REH cell (cell line): Measurements from ENCODE around the genes A4GNT and MRAS.

DNA sequence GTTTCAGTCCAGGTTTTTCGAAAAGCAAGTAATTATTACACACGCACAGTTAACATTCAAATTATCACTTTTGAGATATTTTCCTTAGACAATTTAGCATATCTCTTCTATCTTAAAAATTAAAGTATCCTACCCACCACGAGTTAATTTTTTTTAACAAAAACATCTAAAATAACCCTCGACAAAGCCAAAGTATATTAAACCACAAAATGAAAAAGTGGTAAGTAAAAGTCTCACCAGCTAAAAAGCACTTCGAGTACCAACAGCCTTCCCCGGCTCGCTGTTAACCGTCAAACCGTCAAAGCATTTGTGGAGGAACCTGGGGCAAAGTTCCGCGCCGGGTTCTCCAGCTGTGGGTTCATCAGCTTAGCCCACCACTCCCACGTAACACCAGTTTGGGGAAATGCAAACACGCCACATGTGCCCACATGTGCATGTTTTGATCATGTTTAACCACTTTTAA lies 1.9 kb downstream of the MSL2 start:
- PRO-cap: bidirectional peak, plus-strand start outside the sequence, minus-strand start at position 309 of the sequence

DNA sequence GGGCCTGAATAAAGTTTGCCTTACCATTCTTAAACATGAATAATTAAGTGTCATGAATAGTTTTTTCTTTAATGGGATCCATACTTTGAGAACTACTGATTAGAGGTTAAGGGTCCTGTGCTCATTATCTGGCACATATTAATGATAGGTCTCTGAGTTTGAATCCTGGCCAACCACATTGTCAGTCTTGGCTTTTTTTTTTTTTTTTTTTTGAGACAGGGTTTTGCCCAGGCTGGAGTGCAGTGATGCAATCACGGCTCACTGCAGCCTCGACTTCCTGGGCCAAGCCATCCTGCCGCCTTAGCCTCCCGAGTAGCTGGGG lies 667 bp upstream of the PCCB start:
- PRO-cap: unidirectional peak, plus-strand start at position 261 of the sequence

- PRO-cap: no peak
Observed at GRCh38 chr3:136277460-136278198, 27.5 kb downstream of the PCCB start.

- PRO-cap: no peak
Observed at GRCh38 chr3:136730376-136731865, 21.3 kb downstream of the STAG1 start.

DNA sequence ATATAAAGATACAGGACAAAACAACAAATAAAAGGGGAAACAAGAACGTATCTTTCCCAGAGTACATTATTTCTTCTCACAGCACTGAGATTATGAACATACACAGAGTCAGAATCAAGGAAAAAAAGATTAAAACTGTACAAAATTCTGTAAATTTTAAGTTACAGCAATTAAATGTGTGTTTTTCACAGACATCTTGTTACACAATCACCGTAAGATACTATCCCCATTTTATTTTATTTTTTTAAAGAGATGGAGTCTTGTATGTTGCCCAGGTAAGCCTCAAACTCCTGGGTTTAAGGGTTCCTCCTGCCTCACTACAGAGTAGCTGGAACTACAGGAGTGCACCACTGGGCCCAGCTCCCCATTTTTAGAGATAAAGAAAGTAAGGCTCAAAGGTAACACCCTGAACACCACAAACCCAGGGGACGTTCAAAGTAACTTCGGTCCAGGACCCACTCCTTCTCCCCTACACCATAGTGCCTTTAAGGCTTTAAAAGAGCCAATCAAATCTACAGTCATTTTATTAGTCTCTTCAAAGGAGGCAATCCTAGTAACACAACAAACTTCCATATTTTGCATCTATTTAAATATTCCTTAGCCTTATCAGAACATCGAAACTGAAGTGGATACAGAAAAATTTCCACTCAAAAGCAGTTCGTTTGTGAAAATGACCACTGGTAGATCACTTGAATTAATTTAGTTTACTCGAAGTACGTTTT lies 2.1 kb downstream of the STAG1 start:
- PRO-cap: unidirectional peak, plus-strand start at position 317 of the sequence; bidirectional peak, plus-strand start at position 416 of the sequence, minus-strand start at position 378 of the sequence; bidirectional peak, plus-strand start at position 526 of the sequence, minus-strand start at position 495 of the sequence

GRCh38 chr3:136852168-136852473 lies 9.9 kb upstream of the NCK1 start:
- PRO-cap: no peak

GRCh38 chr3:136932262-136932822 lies 25.4 kb upstream of the IL20RB start:
- PRO-cap: no peak

DNA sequence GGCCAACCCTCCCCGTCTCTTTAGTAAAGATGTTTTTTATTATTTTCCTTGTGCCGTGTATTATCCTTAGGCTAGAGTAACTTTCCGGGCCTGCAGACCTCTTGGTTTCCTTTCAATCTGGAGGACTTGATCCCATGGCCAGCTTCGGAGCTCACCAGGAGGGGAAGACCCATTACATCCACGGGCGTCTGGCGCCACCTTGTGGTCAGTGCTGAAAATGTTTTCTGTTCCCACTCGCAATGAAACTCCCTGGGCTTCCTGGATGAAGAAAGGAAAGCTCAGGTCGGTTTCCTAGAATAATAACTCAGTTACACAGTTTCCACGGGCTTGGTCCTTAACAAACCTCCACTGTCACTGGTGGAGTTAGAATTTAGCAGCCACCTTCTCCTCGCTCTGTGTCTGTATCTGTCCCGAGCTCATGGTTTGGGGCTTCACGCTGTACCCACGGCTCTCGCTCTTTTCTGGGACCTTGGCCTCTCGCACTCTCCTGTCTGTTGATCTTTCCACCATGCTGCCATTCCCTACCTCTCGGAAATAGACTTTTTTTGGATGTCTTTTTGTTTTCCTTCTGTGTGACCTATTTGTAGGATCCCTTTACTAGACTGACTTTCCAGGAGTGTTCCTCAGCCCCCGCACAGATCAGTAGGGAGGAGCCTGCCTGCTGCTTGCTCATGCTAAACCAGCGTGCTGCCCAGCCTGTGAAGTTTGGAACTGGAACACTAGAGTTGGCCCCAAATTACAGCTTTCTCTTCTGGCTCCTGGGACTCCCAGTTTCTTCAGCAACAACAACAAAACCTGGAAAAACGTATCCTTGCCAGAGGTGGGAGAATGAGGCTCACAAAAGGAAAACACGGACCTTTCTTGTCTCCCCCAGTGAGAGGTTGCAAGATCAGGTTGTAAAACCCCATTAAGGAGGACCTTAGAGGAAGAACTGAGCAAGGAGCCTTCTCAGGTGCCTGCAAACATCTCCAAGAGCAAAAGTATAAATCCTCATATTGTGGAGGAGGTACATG lies 56.4 kb downstream of the IL20RB start:
- PRO-cap: no peak

DNA sequence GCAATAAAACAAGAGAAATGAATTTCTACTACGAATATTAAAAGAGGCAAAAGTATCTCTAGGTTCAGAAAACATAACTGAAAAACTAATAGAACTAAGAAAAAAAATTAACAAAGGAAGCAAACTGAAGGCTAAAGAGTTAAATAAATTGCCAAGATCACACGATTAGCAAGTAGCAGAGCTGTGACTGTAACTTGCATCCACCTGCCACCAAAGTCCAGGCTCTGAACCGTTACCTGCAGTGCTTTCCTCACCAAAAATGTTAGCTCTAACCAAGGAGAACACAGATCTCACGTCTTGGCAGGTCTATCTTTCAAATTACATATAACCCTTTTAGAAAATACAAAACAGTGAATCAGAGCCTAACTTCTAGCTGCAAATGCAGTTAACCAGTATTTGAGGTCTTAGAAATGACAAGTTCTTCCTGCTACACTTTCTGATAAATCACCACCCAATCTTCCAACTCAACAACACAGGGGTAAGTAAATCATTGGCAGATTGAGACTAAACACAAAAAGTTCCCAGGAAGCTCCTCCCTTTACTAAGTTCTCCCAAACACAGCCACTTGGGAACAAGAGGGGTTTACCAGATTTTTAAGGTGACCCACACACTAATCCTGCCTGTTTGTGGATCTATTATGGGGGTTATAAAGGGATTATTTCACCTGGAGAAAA lies at the start of gene A4GNT:
TSS of gene A4GNT (minus strand) at position 415 of the 674 bp plus-strand sequence.
- PRO-cap: no peak

DNA sequence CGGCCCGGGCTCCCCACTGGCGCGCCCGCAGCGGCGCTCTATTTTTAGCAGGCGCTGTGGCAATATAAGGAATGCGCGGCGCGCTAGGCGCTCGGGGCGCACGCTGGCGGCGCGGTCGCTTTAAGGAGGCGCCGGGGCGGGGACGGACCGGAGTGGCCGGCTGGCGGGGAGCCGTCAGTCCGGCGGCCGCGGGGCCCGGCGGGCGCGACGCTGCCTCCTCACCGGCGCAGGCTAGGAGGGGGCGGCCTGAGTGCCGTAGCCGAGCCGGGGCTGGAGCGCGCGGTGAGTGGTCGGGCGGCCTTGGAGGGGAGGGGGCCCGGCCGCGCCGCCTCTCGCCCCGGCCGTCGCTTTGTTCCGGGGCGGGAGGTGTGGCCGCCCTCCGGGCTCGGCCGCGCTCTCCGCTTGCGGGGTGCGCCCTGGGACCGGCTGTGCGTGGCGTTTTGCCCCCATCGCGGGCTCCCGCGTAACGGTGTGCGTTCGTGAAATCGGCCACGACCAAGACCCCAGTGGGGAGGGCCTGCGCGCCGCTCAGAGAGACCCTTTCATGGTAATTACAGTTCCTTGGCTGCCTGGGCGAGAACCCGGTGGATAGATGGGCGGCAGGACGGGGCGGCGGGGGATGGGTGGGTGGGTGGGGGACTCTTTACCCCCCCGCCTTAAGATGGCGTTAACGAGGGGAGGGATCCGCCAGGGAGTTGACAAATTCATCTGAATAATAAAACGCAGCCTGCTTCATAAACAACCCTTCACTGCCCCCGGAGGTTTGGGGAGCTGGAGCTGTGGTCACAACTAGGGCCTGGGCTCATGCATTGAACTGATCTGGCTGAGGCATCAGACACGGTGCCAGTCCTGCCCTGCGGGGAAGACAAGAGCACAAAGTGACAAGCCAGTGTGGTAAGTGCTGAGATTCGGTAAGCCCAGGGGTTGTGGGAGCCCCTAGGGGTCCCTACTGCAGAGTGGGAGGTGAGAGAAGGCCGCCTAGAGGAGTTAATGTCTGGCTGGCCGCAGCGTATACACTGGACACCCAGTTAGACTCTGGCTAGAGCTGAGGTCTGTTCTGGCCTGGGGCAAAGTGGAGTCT lies at the start of gene MRAS:
TSS of gene MRAS (plus strand) at position 94 of the 1,081 bp plus-strand sequence.
- PRO-cap: no peak

DNA sequence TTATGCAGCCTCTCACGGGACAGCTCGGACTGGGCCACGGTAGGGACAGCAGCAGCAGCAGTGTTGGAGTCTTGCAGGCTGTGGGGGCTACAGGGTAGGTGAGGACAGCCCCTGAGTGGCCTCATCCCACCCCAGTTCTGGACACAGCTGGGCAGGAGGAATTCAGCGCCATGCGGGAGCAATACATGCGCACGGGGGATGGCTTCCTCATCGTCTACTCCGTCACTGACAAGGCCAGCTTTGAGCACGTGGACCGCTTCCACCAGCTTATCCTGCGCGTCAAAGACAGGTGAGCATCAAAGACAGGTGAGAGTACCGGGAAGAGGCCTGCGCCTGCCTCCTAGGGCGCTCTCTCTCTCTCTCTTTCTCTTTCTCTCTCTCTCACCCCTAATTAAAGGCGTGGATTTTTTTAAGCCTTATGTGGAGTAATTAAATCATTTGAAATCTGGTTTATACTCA lies 37.2 kb upstream of the ESYT3 start:
- PRO-cap: no peak

GRCh38 chr3:138435343-138436304 lies 1.2 kb downstream of the ESYT3 start:
- PRO-cap: no peak

DNA sequence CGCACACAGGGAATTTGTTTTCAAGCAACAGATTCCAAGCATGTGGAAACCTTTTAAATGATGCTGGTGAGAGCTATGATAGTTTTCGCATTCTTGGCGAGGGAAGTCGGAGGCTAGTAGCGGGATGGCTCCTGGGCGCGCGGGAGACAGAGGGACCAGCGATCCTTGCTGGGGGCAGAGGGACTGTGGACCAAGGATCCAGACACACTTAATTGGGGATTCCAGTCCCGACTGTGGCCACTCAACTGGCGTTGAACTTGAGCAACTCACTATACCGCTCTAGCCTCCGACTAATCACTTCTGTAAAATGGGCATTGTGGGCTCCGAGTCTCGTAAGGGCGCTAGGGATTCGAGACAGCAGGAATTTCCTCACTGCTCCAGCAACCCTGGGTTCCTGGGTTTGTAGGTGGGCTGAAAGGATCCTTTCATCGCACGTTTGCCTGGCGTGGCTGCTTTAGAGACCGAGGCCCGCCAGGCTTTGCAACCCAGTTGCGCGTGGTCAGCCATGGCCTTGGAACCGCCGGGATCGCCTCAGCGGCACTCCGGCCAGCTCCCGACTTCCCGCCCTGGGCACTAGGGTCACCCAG lies 10.2 kb downstream of the FOXL2 start:
- PRO-cap: no peak

GRCh38 chr3:138939239-138940377 lies 7.3 kb downstream of the FOXL2 start:
- PRO-cap: no peak

DNA sequence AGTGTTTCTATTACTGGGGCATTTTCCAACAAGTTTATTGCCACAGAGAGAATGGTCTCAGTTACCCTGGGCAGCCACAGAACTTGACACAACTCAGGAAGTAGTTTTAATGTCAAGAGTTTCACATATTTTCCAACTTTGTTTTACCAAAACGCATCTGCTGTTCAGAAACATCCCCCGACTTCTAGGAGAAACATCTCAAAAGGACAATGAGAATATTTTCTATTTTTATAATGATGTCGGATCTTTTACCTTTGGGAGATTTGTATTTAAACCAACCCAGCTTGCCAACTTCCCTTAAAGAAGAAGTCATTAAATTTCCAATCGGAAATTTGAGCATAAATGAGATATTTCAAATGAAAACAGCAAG lies 107.4 kb upstream of the MRPS22 start:
- PRO-cap: no peak

DNA sequence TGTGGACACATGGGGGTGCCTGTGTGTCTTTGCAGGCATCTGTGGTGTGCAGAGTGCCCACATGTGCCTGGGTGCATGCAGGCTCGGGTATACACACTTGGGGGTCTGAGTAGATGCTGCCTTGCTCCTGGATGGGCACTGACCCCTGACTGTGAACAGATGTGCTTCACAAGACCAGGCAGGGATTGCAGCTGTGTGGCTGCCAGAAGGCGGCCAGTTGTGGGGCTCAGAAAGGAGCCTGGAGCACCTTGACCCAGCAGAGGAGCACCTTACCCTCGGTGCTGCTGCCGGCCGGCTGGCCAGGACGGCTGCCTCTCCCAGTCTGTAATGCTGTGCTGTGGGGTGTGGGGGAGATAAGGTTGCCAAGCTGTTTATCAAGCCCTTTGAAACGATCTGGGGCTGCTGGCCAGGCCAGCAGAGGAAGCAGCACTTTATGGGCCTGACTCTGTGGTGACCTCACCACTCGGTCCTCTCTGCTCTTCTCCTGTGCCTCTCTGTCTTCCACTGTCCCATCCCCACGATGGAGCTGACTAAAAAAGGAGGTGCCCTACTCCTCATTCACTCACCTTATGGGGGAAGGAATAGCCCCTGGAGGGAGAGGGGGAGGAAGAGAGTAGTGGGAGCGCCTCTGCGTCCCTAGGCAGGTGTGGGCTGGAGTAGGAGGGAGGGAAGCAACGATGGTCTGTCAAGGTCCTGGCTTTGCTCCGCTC lies 55.4 kb upstream of the MRPS22 start:
- PRO-cap: no peak

- PRO-cap: no peak
Observed at GRCh38 chr3:139340712-139341235, 3.0 kb upstream of the MRPS22 start.

DNA sequence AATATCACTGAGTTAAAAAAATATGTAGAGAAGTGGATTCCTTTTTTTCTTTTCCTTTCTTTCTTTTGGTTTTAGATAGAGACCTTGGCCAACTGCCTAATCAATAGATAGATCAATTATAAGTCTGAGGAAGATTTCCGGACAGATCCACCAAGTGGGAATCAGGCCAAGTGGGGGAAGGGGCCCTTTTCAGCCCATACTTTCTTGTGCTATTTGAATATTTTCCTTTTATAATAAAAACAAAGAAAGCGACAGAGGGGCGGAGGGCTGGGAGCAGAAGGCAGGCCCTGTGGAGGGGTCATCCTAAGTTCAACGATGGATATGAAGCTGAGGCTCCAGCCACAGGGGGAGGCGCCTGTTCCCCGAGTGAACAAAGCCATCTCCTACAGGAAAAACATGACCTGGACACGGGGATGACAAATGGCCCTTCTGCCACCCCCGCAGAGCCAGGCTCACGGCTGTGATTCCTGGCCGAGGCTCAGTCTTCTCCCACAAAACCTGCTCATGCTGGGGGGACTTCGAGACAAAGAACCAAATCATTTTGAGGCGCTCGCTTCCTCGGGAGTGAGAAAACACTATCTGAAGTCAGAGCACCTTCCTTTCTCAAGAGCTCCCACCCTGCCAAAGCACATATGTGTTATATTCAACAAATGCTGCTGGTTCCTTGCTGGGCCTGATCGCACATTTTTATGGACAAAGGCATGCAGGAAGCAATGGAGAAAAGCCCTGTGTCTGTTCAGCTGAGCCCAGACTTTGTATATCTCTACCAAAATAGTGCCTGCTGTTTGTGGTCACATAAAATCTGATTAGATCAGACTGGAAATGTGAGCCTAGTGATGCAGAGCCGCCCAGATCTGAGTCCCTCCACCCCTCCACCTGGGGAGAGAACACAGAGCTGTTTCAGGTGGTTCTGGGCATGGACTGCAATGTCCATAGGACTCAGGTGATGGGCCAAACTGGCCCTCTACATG lies 5.7 kb downstream of the RBP1 start:
- PRO-cap: no peak

- PRO-cap: no peak
Observed at GRCh38 chr3:139934377-139934811, 591 bp upstream of the CLSTN2 start.

DNA sequence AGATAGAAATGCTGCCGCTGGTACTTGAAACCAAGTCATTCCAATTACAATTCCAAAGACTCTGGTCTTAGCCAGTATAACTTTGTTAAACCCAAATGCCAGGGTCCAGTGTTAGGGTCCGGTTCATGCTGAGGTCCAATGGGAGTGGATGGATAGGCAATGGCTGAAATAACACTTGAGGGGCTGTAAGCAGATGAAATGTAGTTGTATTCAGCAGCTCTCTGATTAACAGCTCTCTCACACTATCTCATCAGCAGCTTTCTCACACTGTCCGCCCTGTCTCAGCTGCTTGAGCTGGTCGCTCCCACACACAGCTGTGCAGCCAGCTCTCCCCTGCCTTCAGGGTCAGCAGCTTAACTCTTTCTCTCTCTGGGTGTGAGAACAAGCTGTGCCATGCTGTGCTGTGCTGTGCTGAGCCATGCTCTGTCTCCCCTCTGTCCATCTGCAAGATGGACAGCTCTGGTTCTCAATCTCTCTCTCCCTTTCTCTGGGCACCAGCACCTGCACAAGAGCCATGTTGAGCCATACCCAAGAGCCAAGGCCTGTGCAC lies 291.5 kb upstream of the TRIM42 start:
- PRO-cap: no peak